Amniotic epithelial cell (primary cell): Measurements from ENCODE around the genes GALNT17 and NSUN5.

DNA sequence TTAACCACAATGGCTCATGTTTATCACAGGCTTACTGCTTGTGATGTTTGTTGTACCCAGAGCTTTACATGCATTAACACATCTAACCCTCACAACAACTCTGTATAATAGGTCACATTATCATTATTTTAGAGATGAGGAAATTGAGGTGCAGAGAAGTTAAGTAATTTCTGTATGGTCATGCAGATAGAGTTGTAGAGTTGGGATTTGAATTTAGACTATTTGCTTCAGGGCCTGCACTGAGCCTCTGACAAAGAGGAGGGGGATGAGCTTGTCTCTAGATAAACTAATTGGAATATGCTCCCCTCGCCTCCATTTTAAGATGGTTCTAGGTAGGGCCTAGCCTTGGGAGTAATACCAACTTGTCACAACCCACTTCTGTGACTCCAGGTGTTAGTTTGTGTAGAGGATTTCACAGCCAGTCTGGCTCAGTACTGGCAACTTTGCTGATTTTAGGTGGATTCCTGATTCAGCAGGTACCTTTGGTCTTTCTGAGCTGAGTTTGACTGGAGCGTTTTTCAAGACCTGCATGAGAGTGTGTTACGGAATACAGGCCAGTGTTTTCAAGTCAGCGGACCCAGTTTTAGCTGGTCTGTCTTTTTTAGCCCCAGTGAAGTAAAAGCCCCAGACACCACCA, 19.8 kb downstream of the AUTS2 start:
- RRBS: no CpG with 5 or more reads among the region's 4 CpGs

GRCh38 chr7:69645772-69646139, 47.5 kb downstream of the AUTS2 start:
- RRBS: no CpG with 5 or more reads among the region's 3 CpGs

- RRBS: no CpG with 5 or more reads among the region's 9 CpGs
Measured at GRCh38 chr7:69678492-69678952, 80.2 kb downstream of the AUTS2 start.

DNA sequence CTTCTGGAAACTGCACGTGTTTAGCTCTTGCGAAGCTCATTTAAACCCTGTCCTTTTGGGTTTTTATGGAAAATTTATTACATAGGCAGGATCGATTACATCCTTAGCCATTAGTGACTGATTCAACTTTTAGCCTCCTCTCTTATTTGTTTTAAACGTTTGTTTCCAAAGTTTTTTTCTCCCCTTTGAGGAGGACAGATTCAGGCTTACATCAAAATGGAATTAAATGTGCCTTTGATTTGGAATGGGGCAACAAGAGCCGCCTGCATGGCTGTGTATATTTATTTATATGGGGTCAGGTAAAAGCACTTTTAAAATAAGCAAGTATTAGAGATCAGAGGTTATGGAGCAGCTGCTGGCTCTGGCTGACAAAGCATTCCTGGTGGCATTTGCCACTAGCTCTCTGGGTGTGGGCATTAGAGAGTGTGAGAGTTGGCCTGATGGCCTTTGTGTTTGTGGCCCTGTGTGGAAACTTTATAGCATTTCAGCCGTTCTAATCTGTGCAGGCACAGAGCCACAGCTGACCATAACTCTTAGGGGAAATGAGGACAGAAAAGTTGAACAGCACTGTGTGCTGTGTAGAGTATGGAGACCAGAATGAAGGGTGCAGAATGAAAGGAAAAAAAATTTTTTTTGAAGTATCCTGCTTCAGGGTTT, 118.8 kb downstream of the AUTS2 start:
- RRBS: no CpG with 5 or more reads among the region's 6 CpGs

- RRBS: no CpG with 5 or more reads among the region's 3 CpGs
Measured at GRCh38 chr7:70449891-70450712, 681.8 kb upstream of the GALNT17 start.

DNA sequence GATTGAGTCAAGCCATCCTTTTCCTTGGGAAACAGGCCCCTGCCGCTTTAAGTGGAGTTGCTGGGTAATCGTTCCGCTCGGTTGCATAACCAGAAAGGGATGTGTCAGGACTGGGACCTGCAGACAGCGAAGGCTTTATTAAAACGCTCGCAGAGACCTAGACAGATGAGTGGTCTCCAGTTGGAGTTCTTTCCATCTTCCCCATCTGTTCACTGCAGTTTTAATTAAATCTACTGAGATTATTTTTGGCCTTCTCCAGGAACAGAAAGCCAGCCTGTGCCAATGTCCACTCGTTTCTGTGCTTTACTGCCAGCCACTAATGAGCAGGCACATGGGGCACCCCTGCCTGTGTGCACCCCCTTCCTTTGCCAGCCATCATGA, 557.0 kb upstream of the GALNT17 start:
- RRBS: no CpG with 5 or more reads among the region's 8 CpGs

- RRBS: no CpG with 5 or more reads among the region's 6 CpGs
Measured at GRCh38 chr7:70598931-70599888, 532.7 kb upstream of the GALNT17 start.

- RRBS: no CpG with 5 or more reads among the region's 10 CpGs
Measured at GRCh38 chr7:70648009-70648632, 483.8 kb upstream of the GALNT17 start.

DNA sequence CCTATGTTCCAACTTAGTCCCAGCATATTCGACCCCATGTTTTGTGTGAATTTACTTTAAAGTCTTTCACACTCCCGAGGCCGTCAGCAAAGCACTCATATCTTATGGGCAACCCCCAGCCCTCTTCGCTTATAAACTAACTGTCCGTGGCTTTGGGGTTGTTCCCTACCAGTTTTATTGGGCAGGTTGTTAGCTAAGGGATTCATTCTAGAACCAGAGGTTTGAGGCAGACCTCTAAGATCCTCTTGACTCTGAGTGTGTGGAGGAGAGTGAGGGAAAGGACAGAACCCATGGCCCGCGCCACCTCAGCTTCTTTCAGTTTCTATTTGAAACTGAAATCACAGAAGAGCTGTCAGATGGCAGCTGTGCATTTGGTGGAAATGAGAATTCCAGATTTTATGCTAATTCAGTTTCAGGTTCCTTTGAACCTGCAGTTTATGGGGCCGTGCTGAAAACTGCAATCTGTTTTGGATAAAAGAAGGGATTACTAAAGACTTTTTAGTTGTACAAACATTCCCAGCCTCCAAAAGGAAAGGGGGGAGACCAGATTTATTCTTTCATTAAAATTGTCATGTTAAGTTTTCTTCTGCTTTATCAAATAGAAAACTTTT, 450.0 kb upstream of the GALNT17 start:
- RRBS: no CpG with 5 or more reads among the region's 8 CpGs

GRCh38 chr7:71117511-71117831, 14.5 kb upstream of the GALNT17 start:
- RRBS: no CpG with 5 or more reads among the region's 2 CpGs

DNA sequence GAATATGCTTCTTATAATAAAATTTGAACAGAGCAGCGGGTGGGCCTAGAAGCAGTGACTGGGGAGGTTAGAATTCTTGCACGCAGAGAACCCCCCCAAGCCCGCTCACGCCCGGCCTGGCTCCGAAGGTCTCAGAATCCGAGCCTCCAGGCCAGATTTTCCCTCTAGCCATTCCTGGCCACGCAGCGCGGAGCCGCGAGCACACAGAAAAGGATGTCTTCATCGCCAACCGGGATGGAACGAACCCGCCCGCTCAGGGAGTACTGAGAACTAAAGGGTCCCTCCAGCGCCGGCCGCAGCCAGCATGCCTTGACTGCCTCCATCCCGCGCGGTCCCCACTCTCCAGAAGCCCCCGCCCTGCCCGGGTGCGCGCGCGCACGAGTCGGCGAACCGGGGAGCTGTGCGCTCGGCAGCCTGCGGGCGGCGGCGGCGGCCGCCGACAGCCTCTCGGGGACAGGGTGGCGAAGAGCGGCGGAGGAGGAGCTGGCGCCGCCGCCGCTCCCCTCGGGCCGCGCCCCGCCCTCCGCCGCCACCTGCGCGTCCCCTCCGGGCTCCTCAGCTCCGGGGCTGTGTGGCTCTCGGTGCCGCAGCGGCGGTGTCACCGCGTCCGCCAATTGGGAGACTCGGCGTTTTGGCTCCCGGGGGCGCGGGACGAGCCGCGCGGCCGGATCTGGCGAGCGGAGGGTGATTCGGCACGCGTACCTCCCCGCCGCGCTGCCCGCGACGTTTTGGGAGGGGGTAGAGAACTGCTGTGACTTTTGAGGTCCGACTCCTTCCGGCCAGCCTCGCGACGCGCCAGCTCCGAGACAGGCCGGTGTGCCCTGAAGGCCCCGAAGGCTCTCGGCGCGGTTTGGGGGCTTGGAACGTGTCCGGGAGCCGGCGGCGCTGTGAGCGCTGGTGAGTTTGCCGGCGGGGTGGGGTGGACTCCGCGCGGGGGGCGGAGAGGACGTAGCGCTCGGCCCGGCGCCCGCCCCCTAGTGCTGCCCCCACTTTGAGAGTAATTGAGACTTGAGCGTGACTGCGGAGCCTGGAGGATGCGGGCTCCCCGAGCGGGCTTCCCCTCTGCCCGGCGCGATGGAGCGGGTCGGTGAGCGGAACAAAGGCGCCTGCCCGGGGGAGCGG, at the start of gene GALNT17:
TSS of gene GALNT17 (plus strand) at position 1,004 of the 1,122 bp plus-strand sequence.
- RRBS: 6% methylated on average over 50 of the region's 132 CpGs

DNA sequence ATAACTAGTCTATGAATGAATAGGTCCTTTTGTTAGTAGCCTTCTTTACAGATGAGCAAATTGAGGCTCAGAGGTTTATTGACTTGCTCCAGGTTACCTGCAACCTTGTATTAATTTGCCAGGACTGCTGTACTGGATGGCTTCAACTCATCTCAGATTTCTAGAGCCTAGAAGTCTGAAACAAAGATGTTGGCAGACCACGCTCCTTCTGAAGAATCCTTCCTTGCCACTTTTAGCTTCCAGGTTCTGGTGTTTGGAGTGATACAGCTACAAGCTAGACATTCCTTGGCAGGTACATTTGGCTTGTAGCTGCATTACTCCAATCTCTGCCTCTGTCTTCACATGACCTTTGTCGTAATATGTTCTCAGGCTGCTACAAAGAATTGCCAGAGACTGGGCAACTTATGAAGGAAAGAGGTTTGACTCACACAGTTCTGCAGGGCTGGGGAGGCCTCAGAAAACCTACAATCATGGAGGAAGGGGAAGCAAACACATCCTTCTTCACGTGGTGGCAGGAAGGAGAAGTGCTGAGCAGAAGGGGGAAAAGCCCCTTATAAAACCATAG, 146.3 kb downstream of the GALNT17 start:
- RRBS: no CpG with 5 or more reads among the region's 3 CpGs

GRCh38 chr7:71633457-71634186, 501.7 kb downstream of the GALNT17 start:
- RRBS: no CpG with 5 or more reads among the region's 11 CpGs

- RRBS: 4% methylated on average over 41 of the region's 81 CpGs
Measured at GRCh38 chr7:72335382-72336503, 76.4 kb downstream of the CALN1 start.

DNA sequence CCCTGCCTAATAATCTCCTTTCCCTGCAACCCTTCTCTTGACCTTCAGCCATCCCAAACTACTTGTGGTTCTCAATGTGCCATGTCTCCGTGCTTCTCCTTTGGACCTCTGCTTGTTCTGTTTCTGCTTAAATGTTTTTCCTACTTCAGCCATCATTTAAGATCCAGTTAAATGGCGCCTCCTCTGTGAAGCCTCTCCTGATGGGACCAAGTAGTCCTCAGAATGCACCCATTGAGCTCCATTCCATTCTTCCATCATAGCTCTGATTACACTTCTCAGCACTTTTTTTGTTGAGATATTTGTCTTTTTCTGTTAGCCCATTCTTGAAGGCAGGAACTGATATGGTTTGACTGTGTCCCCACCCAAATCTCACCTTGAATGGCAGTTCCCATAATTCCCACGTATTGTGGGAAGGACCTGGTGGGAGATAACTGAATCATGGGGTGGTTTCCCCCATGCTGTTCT, 198.9 kb upstream of the CALN1 start:
- RRBS: no CpG with 5 or more reads among the region's 3 CpGs

GRCh38 chr7:72682553-72683218, 145.3 kb downstream of the TYW1B start:
- RRBS: no CpG with 5 or more reads among the region's 7 CpGs

GRCh38 chr7:72732029-72732244, 96.1 kb downstream of the TYW1B start:
- RRBS: no CpG with 5 or more reads among the region's 2 CpGs

DNA sequence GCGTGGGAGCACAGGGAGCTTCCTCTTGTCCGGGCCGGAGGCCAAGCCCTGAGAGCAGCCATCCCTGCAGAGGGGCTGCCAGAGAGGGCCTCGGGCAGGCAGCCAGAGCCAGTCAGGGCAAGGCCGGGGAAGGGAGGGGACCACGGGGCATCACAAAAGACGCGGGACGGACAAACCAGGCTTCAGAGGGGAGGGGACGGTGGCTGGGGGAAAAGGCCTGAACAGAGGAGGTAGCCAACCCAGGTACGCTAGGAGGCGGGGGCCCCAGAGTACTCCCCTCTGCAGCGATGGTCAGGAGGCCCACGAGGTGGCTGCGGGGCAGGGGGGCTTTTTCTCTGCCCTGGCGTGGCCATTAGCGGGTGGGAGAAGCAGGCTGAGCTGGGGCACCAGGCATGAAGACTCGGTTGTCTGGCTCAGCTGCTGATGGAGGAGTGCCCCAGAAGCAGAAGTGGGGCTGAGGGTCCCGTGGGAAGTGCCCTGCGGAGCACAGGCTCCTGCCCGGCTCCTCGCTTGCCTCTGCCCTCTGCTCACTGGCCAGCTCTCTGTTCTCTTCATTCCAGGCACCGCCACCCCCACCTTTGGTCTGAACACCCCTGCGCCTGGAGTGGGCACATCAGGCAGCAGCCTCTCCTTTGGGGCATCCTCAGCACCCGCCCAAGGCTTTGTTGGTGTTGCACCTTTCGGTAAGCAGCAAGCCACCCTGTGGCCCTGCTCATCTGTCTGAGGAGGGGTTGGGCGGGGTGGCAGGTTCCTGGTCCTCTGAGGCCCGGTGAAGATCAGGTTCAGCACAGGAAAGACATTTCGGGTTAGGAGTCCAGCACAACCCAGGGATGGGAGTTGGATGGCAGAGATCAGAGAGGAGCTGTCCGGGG, 20.4 kb downstream of the POM121 start:
- RRBS: no CpG with 5 or more reads among the region's 30 CpGs

GRCh38 chr7:73005346-73006494, 23.8 kb downstream of the SPDYE8 start:
- RRBS: no CpG with 5 or more reads among the region's 101 CpGs

GRCh38 chr7:73308725-73309212, at the start of gene NSUN5:
NSUN5 (minus strand) TSS chr7:73308826.
- RRBS: 2% methylated on average over 2 of the region's 36 CpGs